A172 (cell line): ENCODE results near the genes PRRC2B and PRRT1B.

DNA sequence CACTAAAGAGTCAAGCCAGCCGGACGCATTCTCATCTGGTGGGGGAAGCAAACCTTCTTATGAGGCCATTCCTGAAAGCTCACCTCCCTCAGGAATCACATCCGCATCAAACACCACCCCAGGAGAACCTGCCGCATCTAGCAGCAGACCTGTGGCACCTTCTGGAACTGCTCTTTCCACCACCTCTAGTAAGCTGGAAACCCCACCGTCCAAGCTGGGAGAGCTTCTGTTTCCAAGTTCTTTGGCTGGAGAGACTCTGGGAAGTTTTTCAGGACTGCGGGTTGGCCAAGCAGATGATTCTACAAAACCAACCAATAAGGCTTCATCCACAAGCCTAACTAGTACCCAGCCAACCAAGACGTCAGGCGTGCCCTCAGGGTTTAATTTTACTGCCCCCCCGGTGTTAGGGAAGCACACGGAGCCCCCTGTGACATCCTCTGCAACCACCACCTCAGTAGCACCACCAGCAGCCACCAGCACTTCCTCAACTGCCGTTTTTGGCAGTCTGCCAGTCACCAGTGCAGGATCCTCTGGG, 71.9 kb downstream of the NUP214 start:
- RAMPAGE, long total RNA = no peak

DNA sequence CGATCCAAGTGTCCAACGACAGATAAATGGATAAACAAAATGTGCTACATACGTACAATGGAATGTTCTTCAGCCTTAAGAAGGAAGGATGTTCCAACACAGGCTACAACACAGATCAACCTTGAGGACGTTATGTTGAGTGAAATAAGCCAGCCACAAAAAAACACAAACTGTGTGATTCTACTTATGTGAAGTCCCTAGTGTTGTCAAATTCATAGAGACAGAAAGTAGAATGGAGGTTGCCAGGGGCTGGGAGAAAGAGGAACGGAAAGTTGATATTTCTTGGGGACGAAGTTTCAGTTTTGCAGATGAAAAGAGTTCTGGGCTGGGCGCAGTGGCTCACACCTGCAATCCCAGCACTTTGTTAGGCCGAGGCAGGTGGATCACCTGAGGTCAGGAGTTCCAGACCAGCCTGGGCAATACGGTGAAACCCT, 13.7 kb downstream of the FAM78A start:
- RAMPAGE, long total RNA = no peak

- RAMPAGE, long total RNA = no peak
Observed at GRCh38 chr9:131281164-131281601, 4.9 kb upstream of the FAM78A start.

- RAMPAGE, long total RNA = no peak
Observed at GRCh38 chr9:131310720-131311200, 21.2 kb downstream of the PLPP7 start.

DNA sequence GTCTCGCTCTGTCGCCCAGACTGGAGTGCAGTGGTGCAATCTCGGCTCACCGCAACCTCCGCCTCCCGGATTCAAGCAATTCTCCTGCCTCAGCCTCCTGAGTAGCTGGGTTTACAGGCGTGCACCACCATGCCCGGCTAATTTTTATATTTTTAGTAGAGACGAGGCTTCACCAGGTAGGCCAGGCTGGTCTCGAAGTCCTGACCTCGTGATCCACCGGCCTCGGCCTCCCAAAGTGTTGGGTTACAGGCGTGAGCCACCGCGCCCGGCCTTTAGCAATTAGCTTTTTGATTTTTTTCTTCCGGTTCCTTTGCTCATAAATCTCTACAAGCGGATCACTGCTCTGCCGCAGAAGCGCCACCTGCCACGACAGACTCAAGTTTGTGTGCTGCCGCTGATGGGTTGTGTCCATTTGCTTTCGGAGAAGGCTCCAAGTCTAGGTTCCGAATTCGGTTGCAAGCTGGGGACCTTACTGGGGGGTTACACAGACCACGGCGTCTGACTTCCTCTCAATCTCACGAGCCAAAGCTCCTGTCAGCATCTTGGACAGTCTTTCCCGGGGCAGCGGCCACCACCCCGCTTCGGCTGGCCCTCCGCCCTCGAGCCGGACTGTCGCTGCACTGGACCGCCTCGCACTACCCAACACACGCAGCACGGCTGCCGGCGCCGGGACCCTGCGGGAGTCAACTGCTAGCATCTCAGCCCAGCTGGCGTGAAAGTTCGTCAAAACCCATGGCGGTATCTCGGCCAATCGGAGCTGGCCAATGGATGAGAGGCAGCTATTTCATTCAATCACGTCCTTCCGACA, 20.9 kb upstream of the PRRC2B start:
- RAMPAGE, long total RNA = no peak

DNA sequence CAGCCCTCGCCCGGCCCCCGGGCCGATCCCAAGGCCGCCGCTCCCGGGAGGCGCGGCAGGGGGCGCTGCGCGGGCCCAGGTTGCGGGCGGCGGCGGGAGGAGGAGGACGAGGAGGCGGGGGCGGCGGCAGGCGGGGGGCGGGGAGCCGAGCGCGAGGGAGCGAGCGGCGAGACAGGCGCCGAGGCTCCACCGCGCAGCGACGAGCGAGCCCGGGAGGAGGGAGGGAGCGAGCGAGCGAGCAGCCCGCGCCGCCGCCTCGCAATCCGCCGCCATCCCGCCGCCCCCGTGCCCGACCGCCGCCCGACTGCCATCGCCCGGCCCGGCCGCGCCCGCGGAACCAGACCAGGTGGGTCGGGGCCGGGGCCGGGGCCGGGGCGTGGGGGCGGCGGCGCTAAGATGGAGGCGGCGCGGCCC, at the start of gene PRRC2B:
Gene PRRC2B (plus strand): TSS at position 169 of the 414 bp plus-strand sequence.
- RAMPAGE, long total RNA = no peak

- RAMPAGE, long total RNA = no peak
Observed at GRCh38 chr9:131438728-131439304, 44.9 kb downstream of the PRRC2B start.

DNA sequence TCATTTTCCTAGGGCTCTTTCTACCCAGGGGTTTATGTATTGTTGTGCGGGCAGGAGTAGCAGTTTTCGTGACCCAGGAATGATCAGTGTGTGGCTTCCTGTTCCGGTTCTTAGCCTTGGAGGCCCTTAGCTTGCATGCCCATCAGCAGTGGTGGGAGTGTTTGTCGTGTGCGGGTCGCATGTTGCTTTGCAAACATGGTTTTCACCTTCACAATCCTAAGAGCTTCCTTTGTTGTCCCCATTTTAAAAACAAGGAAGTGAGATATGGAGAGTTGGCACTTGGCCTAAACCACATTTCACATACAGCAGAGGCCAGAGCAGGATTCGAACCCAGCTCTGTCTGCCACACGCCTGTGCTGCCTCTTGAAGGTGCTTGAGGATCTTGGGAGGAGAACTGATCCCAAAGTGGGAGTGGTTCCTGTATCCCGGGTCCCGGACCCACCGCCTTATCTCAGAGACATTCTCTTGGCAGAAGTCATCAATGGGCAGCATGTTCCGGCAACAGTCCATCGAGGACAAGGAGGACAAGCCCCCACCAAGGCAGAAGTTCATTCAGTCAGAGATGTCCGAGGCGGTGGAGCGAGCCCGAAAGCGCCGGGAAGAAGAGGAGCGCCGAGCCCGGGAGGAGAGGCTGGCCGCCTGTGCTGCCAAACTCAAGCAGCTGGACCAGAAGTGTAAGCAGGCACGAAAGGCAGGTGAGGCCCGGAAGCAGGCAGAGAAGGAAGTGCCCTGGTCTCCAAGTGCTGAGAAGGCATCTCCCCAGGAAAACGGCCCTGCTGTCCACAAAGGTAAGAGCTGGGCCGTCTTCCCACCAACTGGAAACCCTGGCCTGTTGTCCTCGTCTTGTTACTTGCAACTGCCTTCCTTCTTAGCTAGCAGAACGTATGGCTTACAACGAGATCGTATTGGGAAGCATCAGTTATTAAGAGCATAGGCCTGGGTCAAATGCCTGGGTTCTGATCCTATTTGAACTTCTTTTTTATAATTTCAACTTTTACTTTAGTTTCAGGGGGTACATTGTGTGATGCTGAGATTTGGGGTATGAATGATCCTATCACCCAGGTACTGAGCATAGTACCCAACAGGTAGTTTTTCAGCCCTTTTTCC, 38.1 kb upstream of the POMT1 start:
- RAMPAGE, long total RNA = no peak

GRCh38 chr9:131545147-131545887, at the start of gene PRRT1B:
TSS of gene PRRT1B (plus strand) at chr9:131545523.
- RAMPAGE, long total RNA = no peak

GRCh38 chr9:131554259-131554604, 8.9 kb downstream of the PRRT1B start:
- RAMPAGE, long total RNA = no peak

- RAMPAGE, long total RNA = no peak
Observed at GRCh38 chr9:131576794-131577810, 31.8 kb downstream of the PRRT1B start.

- RAMPAGE, long total RNA = no peak
Observed at GRCh38 chr9:131715748-131716453, 24.0 kb downstream of the RAPGEF1 start.

DNA sequence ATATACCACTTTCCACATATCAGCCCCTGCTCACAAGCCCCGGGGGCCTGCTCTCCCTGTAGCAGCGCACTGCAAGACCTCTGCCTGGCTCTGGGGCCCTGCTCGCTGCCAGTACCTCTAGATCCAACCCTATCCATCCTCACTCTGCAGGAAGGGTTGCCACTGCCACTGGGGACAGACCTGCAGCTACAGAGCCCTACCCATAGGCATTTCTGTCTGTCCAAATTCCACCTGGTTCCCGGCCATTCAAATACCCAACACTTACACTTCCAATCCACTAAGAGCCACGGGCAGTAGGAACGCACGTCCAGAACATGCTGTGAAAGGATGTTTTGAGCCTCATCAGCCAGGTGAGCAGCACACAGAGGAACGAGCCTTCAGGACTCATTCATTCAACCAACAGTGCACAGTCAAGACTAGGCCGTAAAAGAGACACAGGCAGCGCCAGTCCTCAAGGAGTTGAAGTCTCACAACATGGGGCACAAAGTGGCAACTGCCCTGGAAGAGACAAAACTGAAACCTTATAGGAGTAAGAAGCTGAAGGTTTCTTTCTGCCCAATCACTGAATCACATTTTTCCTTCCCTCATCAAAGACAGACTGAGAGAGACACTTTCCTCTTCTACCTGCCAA, 75.1 kb downstream of the MED27 start:
- RAMPAGE, long total RNA = no peak

GRCh38 chr9:132243296-132243865, 81.5 kb downstream of the NTNG2 start:
- RAMPAGE, long total RNA = no peak

- RAMPAGE, long total RNA = no peak
Observed at GRCh38 chr9:132282647-132283180, 72.1 kb downstream of the SETX start.

GRCh38 chr9:132350738-132351198, 4.0 kb downstream of the SETX start:
- RAMPAGE, long total RNA = no peak

DNA sequence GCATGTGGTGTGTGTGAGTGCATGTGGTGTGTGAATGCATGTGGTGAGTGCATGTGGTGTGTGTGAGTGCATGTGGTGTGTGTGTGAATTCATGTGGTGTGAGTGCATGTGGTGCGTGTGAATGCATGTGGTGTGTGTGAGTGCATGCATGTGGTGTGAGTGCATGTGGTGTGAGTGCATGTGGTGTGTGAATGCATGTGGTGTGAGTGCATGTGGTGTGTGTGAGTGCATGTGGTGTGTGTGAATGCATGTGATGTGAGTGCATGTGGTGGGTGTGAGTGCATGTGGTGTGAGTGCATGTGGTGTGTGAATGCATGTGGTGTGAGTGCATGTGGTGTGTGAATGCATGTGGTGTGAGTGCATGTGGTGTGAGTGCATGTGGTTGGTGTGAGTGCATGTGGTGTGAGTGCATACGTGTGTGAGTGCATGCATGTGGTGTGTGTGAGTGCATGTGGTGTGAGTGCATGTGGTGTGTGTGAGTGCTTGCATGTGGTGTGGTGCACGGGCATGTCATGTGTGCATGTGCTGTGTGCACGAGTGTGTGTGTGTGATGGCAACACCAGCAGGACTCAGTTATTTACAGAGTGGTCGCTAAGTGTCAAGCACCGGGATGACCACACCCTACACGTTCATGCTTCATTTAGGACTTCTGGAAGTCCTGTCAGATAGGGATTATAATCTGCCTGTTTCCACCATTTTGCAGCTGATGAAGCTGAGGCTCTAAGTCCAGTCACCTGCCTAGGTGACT, 23.6 kb upstream of the SETX start:
- RAMPAGE, long total RNA = no peak

DNA sequence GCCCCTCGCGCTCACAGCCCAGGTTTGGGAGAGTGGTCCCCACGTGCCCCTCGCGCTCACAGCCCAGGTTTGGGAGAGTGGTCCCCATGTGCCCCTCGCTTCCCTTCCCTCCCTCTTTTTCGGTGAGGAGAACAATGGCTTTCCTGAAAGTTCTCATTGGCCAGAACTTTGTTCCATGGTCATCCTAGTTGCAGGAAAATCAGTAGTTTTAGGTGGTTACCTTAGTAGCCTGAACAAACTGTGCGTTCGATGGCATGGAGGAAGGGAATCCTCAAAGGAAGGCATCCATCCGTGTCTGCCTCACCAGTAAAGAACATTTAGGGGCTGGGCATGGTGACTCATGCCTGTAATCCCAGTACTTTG, 46.5 kb downstream of the GTF3C4 start:
- RAMPAGE, long total RNA = no peak

- RAMPAGE, long total RNA = no peak
Observed at GRCh38 chr9:132799950-132800376, 78.1 kb downstream of the AK8 start.

DNA sequence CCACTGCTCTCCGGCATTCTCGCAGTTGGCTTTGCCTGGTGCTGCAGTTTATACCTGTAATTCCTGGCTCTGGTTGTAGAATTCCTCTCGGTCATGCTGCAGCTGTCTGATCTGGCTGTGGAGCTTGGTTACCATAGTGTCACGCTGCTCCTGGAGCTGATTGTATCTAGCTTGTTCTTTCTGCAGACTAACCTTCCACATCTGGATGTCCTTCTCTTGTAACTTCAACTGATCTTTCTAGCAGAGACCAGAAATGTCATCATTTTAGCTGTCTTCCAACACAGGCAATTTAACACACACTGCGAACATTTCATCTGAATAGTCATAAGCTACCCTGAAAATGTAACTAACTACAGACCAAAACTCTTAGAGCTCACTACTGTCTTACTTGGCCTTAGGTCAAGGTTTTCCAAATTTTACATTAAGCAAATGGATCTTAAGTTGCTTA, 23.9 kb downstream of the SPACA9 start:
- RAMPAGE, long total RNA = no peak